AG09319 (cell line): ENCODE measurements around the gene METTL16.

DNA sequence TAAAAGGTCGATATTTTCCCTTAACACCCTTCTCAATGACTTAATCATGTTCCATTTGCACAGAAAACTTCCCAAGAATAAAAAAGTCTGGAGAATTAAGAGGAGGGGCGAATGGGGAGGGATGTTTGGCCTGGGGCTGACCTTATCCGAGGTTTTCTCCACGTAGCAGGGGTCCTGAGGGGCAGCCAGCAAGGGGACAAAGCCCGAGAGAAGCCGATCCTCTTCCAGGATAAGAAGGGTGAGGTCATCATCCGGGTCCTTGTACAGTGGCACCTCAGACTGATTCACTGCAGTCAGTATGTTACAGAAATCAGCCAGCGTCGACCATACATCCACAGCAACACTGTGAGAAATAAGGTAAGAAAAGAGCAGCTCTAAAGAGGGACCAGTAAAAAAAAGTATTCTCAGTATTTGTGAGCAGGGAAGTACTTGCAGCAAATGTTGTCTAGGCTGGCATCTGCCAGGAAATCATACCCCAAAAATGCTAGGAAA lies 117.7 kb downstream of the HIC1 start:
- RRBS = no CpG with 5 or more reads among the region's 9 CpGs

GRCh38 chr17:2181203-2182216 lies 122.1 kb downstream of the SMG6 start:
- RRBS = 6% methylated on average over 5 of the region's 17 CpGs

GRCh38 chr17:2260131-2260581 lies 43.4 kb downstream of the SMG6 start:
- RRBS = no CpG with 5 or more reads among the region's 3 CpGs

DNA sequence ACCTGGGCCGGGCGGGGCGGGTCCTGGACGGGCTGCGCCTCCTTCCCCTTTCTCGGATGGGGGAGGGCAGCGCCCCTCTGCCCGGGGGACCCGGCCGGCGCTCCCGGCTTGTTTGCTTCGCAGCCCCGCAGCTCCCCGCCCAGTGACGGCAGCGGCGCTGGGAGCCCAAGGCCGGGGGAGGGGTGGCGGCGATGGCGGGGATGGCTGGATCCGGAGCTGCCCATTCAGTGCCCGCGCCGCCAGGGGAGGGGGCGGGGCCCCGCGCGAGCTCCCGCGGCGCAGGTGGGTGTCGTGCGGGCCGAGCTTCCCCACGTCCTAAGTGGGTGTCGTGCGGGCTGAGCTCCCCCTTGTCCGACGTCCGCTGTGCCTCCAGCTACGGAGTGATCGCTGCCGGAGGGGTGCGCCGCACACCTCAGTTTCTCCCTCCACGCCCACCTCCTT lies 567 bp downstream of the SGSM2 start:
- RRBS = under 1% methylated on average over 20 of the region's 48 CpGs

DNA sequence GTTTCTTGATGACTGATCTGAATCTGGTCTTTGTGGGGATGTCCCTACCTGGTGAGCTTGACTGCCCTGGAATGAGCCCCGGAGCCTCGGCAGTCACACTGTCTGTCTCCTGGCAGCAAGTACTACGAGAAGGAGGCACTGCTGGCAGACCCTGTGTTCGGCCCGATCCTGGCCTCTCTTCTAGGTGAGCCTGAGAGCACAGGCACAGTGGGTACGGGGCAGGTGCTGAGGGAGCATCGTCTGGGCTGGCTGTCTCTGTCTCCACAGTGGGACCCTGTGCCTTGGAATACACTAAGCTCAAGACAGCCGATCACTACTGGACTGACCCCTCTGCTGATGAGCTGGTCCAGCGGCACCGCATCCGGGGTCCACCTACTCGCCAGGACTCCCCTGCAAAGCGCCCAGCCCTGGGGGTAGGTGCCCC lies 25.4 kb downstream of the SGSM2 start:
- RRBS = no CpG with 5 or more reads among the region's 13 CpGs

DNA sequence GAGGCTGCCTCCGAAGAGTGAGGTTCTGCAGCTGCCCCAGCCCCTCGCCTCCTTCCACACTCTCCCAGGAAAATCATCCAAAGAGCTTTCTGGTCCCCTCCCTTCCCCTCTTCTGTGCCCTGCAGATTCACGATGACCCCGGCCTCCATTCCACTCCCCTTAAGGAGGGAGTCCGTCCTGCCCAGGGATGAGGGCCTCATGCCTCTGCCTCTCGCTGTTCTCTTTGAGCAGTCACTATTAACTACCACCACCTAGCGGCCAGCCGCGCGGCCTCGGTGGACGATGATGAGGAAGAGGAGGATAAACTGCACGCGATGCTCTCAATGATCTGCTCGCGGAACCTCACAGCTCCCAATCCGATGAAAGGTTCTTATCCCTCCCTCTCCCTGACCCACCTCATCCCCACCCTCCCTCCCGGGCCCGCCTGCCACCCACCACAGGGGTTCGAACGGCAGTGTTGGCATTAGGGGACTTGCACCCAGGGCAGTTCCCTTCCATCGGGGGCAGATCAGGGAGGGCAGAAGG lies 29.8 kb downstream of the SGSM2 start:
- RRBS = no CpG with 5 or more reads among the region's 22 CpGs

GRCh38 chr17:2382055-2382365 lies 18.9 kb downstream of the MNT start:
- RRBS = no CpG with 5 or more reads among the region's 6 CpGs

- RRBS = no CpG with 5 or more reads among the region's 4 CpGs
These were observed 14.9 kb downstream of the MNT start for GRCh38 chr17:2386034-2386304.

GRCh38 chr17:2392126-2393035 lies 8.5 kb downstream of the MNT start:
- RRBS = 2% methylated on average over 33 of the region's 73 CpGs

- RRBS = no CpG with 5 or more reads among the region's 47 CpGs
These were observed at the start of gene METTL16 for GRCh38 chr17:2510895-2512084. TSS of gene METTL16 (minus strand) at chr17:2511888.

DNA sequence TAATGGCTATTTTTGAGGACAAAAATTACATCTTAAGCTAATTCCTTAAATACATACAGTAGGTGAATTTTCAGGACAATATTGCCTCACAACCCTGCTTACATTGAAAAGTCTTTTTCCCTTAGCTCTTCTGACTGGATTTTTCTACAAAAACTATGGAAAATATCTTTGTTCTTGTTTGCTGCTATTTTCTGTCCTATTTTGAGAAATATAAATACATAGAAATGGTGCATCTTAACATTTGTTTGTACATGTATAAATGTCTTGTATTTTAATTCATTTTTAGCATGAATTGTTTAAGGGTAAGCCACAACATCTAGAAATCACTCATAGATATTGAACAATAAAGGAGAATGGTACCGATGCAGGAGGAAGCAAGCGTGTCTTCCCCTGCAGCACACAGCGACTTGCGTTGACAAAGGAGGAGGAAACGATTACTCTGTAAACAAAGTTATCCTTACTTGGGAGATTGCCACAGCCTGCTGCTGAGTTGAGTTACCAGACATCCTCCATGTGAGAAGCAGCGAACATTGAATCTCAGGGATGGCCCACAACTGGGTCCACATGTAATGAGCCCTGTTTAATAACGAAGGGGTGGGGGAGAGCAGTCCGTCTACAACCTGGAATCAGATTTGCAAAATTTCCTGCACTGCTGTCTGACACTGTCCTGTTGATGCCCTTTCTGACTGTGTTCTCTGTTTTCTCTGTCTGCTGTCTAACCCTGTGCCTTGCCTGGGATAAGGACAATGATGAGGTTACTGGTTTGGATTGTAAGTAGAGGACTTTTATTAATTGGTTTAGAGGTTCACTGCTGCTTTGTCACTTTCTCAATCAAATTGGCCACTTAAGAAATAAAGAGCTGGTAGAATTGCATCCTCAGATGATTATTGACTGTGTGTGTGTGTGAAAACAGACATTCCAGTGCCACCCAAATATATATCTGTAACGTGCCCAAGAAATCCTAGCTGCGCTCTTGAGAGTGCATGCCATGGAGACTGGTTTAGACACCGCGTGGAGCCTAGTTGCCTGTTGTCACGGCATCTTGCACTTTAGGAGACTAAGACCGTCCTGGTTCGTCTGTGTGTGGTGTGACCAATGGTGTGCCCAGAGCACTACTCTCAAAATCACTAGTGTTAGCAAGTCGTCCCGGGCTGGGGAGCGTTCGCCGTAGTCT lies 27.5 kb downstream of the CLUH start:
- RRBS = no CpG with 5 or more reads among the region's 20 CpGs

DNA sequence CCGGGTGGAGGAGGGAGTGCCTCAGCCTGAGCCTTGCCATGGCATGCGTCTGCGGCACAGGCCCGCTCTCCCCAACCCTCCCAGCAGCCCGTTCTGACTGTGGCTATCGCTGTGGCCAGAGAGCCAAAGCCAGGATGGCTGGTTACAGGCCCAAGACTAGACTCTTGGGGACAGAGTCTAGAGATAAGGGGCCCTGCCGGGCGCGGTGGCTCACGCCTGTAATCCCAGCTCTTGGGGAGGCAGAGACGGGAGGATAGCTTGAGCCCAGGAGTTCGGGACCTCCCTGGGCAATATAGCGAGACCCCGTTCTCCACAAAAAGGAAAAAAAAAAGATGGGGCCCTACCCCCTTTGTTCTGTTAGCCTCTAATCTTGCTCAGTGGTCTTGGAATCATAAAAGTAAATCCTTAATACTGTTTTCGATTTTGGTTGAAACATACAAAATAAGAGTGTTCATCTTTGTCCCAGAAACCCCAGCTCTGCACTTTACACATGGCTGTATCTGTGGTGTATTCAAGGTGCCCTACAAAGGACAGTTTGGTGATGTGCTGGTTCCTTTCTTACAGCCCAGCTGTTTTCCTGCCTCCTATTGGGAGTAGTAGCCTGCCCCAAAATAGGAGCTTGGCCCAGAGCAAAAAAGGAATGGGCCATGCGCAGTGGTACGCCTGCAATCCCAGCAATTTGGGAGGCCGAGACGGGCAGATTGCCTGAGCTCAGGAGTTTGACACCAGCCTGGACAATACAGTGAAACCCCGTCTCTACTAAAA lies 25.6 kb downstream of the CLUH start:
- RRBS = no CpG with 5 or more reads among the region's 20 CpGs

DNA sequence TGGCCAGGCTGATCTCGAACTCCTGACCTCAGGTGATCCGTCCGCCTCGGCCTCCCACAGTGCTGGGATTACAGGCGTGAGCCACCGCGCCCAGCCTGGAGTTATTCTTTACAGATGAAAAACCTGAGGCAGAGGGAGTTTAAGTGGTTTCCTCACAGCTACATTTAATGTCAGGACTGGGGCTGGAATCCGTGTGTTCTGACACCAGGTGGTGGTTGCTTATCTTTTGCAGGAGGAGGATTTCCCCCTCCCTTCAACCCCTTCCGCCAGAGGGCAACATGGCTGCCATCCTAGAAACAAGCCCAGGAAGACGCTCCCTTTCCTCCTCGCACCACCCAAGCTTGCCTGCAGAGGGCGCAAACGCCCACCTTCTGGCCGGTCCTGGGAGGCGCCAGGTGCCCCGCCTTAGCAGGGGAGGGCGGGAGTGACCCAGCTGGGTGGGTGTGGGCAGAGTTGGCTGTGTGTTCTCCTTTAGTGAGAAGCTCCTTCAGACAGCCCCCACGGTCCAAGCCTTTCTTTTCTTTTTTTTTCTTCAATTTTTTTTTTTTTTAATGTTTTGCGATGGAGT lies 10.0 kb upstream of the RAP1GAP2 start:
- RRBS = no CpG with 5 or more reads among the region's 19 CpGs

GRCh38 chr17:2799658-2800053 lies 3.4 kb downstream of the RAP1GAP2 start:
- RRBS = no CpG with 5 or more reads among the region's 6 CpGs

GRCh38 chr17:2863157-2863647 lies 67.0 kb downstream of the RAP1GAP2 start:
- RRBS = no CpG with 5 or more reads among the region's 5 CpGs

- RRBS = no CpG with 5 or more reads among the region's 7 CpGs
These were observed 103.8 kb downstream of the RAP1GAP2 start for GRCh38 chr17:2899977-2900413.

GRCh38 chr17:2949508-2950031 lies 113.8 kb downstream of the OR1D5 start:
- RRBS = 0% methylated on average over 4 of the region's 7 CpGs

- RRBS = no CpG with 5 or more reads among the region's 18 CpGs
These were observed 80.6 kb downstream of the OR1D5 start for GRCh38 chr17:2982834-2983234.

DNA sequence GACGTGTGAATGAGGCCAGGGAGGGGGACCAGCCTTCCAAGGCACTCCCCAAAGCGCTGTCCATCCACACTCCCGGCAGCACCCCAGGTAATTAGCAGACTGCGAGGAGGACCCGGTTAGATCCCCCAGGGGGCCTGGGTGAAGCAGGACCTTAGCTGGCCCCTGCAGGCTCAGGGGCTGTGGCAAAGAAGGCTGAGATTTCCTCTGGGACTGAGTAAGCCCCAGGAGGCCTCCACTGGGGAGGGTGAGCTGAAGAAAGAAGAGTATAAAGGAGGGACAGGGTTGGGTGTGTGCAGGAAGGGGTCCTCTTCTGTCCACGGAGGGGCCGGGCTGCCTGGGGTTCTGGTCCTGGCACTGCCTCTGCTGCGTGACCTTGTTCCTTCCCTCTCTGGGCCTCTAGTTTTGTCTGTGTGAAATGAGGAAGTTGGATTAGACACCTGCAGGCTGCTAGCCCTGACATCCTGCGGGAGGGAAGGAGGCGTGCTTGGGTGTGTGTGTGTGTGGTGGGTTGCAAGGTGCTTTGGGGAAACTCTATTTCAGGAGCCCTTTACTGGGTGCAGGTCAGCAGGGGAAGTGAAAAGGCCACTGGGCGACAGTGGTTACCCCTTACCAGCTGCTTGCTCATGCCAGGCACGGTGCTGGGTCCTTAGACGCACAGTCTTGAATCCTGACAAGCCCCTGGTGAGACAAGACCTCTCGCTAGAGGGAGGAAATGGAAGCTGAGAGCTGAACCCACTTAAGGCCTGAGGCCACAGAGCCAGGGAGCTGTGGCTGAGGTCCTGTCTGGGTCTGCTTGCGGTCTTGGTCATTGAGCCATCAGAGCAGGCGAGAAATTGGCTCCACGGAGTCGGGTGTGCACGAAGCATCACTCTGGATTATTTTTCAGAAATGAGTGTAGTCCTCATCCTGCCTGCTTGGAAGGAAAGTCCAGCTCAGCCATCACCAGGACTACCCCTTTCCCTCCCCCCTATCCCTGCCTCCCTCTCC lies 60.7 kb downstream of the OR1D5 start:
- RRBS = no CpG with 5 or more reads among the region's 19 CpGs

DNA sequence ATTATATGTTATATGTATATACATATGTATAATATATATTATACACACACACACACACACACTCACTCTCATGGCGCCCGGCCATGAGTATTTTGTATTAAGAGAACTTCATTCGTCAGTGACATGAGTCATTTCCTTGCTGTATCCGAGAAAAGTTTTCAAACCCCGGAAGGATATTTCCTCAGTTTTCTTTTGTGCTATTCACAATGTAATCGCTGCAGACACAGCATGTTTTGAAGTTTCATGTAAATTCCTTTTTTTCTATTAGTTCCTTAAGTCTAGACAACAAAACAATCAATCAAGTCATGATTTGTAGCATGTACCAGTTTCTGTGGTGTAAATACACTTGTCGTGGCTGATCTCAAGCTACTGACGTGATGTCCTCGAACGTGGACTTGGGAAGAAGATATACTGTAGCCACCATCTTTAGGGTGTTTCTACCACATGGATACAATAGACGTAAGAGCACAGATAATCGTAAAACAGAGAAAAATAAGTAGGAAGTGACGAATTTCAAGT lies 33.2 kb downstream of the OR1D5 start:
- RRBS = no CpG with 5 or more reads among the region's 13 CpGs